HT1080 (cell line): ENCODE measurements around a stretch of chr11.

DNA sequence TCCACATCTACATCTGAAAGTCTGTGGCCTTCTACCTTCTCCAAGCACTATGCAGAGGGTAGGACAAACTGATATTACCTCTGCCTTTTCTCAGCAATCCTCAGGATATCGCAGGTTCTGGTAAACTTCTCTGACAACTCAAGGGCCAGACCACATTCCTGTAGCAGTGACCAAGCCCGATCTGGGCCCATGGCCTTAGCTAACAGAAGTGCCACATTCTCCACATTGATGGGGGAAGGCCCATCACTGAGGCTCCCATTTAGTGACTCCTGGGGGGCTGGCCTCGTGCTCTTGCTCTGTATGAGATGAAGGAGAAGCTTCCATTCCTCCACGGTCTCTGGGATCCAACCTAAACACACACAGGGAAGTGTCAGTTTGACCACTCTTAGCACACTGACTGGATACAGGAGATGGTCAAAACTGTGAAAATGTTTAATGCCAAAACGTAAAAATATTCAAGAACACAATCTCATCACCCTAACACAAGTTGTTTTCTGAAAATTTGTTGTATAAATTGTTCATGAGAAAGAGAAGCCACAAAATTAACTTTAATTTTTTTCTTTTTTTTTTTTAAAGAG is 15.9 kb downstream of the SAA1 start:
RAMPAGE:
- cytosol, long total RNA = no peak
- long total RNA = no peak
- nucleus, long total RNA = no peak

DNA sequence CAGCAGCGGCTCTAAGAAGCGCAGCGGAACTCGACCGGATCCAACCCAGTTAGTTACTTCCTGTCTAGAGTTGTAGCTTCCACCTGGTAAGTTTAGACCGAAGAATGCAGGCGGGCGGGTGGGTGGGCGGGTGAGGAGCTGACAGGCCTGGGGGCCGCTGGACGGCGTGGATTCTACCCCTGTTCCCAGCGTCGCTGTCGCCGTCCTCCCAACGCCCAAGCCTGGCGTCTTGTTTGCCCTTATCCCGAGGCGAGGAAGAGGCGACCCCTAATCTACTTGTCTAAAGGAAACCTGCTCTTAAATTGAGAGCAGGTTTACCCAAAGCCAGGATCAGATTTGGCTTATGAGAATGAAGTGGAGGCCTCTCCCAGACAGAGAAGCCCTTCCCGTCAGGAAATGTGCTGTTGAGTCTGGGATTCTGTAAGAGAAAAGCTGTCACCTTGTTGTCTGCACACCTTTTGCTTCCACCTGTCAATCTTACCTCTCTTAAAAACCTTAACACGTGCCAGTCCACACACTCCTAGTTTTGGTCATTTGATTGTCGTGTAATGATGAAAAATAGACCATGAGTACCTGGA is 377 bp downstream of the GTF2H1 start:
RAMPAGE:
- cytosol, long total RNA = no peak
- long total RNA = no peak
- nucleus, long total RNA = no peak

DNA sequence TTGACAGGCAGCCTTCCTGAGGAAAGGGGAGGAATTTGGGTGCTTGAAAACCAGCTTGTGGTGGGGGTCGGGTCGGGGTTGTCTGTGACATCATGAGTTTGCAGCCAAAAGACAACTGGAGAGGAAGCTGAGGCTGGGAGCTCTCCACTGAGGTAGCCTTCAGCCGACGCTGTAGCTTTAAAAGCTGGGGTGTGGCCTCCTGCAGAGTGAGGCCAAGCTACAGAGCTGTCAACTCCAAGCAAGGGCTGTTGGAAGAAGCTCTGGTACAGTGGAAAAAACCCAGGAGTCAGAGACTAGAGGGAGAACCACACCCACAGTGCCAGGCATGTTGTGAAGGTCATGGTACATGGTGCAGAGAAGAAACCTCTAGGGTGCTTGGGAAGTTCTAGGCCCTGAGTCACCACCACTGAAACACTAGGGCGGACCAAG is 10.8 kb upstream of the LDHA start:
RAMPAGE:
- cytosol, long total RNA = no peak
- long total RNA = no peak
- nucleus, long total RNA = no peak

DNA sequence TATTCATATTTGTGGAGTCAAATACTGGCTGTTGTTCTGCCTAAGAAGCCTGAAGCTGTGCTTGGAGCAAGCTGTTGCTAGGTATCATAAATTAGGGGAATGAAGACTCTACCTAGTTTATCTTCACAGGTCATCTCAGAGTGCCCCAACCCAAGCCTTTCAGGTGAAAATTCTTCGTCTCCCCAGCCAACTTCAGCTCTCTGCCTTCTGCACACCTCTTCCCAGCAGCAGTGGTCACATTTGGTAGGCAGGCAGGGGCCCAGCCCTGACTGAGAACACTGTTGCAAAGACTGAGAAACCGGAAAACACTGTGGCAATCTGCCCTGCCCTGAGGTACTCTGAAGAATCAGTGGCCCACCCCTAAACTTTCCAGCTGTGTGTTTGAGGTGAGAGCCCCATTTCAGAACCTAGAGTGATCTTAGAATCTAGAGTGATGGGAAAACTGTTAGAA is 2.0 kb upstream of the LDHA start:
RAMPAGE:
- cytosol, long total RNA = no peak
- long total RNA = no peak
- nucleus, long total RNA = no peak

DNA sequence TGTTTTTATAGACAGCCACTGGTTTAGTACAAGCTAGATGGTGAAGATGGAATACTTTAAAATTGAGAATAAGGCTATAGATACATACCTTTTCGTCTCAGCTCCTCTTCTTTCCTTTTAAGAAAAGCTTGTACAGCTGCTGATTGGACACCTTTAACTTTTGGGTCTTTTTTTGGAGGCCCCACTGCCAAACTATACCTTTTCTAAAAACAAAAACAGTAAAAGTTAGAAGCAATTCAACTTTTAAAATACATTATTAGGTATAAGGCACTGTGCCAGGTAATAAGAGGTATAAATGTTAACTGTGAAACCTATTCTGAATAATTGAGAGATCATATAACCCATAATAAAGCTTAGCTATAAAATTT is 17.2 kb downstream of the MISFA start:
RAMPAGE:
- cytosol, long total RNA = no peak
- long total RNA = no peak
- nucleus, long total RNA = no peak

RAMPAGE:
- cytosol, long total RNA = no peak
- long total RNA = no peak
- nucleus, long total RNA = no peak
Observed at GRCh38 chr11:18643755-18644245, 9.7 kb upstream of the SPTY2D1 start.

GRCh38 chr11:18672146-18672579 is 26.4 kb upstream of the TMEM86A start:
RAMPAGE:
- cytosol, long total RNA = no peak
- long total RNA = no peak
- nucleus, long total RNA = no peak

DNA sequence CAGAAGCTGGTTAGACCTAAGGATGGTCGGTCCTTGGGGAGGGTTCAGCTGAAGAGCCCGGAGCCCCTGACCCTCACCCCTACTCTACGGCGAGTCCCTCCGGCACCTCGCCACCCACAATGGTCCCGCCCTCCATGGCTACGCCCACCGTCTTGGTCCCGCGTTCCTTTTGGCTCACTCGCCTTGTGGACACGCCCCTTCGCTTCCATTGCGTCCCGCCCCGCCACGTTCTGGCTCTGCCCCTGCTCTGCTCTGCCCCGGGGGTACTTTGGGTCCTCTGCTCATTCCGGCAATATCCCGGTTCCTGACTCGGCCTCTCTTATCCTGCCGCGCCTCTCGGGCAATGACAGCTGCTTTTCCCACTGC is 4.9 kb downstream of the IGSF22 start:
RAMPAGE:
- cytosol, long total RNA = no peak
- long total RNA = no peak
- nucleus, long total RNA = no peak

RAMPAGE:
- cytosol, long total RNA = no peak
- long total RNA = no peak
- nucleus, long total RNA = no peak
Observed at GRCh38 chr11:18768399-18768817, 23.2 kb downstream of the PTPN5 start.

RAMPAGE:
- cytosol, long total RNA = no peak
- long total RNA = no peak
- nucleus, long total RNA = no peak
Observed at GRCh38 chr11:18790716-18791144, 868 bp downstream of the PTPN5 start.

GRCh38 chr11:19135347-19136467 is 18.7 kb downstream of the ZDHHC13 start:
RAMPAGE:
- cytosol, long total RNA = no peak
- long total RNA = no peak
- nucleus, long total RNA = no peak

RAMPAGE:
- cytosol, long total RNA = no peak
- long total RNA = no peak
- nucleus, long total RNA = no peak
Observed at GRCh38 chr11:19136468-19137009, 19.6 kb downstream of the ZDHHC13 start.

GRCh38 chr11:19341979-19342215 is 101.2 kb upstream of the E2F8 start:
RAMPAGE:
- cytosol, long total RNA = no peak
- long total RNA = no peak
- nucleus, long total RNA = no peak

DNA sequence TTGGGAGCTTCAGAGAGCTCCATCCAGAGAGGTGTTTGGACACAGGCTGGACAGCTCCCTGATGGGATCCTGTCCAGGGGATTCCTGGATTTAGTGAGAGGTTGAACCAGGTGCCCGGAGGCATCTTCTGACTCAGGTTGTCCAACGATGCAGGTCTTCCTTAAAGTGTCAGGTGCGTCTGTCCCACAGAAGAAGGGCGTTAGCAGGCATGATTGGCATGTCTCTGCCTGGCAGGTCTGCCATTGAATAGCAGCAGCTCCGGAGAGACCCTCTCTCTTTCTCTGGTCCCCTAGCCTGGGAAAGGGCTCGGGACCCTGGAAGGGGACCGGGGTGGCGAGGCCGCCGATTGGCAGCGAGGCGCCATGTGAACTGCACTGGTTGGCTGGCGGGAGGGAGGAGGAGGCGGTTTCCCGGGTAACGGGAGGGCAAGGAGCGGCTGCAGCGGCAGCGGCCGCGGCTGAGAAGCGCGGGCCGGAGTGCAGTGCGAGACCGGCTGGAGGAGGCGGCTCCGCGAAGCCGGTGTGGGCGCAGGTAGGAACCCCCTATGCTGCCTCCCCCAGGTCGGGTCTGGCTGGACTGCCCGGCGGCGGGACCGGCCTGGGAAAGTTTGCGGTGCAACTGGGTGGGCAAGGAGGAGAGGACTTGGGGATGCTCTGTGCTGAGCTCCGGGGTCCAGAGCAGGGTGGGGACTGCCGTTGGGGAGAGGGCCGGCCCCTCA is 104.2 kb upstream of the E2F8 start:
RAMPAGE:
- cytosol, long total RNA = no peak
- long total RNA = no peak
- nucleus, long total RNA = no peak

DNA sequence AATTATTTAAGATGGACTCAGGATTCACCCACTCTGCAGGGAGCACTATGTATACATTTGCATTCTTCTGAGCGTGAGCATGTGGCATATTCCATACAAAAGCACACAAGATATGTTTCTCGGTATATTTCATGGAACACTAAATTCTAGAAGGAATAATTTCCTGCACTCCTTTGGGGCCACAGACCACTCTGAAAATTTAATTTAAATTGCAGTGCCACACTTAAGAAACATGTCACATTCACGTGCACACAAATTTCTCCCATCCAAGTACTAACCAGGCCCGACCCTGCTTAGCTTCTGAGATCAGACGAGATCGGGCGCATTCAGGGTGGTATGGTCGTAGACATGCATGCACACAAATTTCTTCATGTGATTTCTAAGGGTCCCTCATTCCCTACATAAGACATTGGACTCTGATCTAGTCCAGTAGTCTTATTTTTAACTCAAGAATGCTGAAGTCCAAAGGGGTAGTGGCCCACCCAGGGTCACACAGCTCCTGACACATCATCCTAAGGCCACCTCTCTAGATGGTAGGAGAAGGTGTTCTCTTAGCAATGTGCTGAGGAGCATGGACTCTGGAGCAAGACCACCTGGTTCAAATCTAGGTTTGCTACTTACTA is 161.0 kb upstream of the E2F8 start:
RAMPAGE:
- cytosol, long total RNA = no peak
- long total RNA = no peak
- nucleus, long total RNA = no peak

GRCh38 chr11:19595817-19596885 is 116.5 kb upstream of the NAV2 start:
RAMPAGE:
- cytosol, long total RNA = no peak
- long total RNA = no peak
- nucleus, long total RNA = no peak

GRCh38 chr11:19680117-19680840 is 32.4 kb upstream of the NAV2 start:
RAMPAGE:
- cytosol, long total RNA = no peak
- long total RNA = no peak
- nucleus, long total RNA = no peak

GRCh38 chr11:19698362-19698705 is 14.3 kb upstream of the NAV2 start:
RAMPAGE:
- cytosol, long total RNA = no peak
- long total RNA = no peak
- nucleus, long total RNA = no peak

DNA sequence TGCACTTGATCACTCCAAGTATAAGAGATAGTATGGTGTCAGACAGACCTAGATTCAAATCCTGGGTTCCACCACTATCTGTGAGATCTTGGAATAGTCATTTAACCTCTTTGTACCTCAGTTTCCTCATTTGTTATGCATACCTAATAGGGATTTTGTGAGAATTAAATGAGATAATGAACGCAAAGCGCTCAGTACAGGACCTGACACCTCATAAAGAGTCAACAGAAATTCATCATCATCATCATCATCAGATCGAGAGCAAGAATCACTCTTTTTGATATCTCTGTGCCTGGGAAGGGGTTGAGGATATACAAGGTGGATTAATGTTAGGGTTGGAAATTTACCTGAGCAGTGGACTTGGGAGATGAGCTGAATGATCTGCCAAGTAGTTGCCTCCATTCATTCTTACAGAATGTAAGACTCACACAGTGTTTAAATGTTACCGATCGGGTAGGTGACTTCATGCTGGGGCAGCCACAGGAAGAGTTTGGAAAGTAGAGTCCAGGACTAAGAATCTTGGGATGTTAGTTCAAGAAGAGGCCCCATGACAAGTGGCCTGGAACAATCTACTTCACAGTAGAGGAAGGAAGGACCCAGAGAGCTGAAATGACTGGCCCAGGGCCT is 72.1 kb downstream of the NAV2 start:
RAMPAGE:
- cytosol, long total RNA = no peak
- long total RNA = no peak
- nucleus, long total RNA = no peak

RAMPAGE:
- cytosol, long total RNA = no peak
- long total RNA = no peak
- nucleus, long total RNA = no peak
Observed at GRCh38 chr11:19846674-19847351, 134.2 kb downstream of the NAV2 start.